Measurements from ENCODE around the genes CYP4X1, CYP4Z1 and PDZK1IP1.

DNA sequence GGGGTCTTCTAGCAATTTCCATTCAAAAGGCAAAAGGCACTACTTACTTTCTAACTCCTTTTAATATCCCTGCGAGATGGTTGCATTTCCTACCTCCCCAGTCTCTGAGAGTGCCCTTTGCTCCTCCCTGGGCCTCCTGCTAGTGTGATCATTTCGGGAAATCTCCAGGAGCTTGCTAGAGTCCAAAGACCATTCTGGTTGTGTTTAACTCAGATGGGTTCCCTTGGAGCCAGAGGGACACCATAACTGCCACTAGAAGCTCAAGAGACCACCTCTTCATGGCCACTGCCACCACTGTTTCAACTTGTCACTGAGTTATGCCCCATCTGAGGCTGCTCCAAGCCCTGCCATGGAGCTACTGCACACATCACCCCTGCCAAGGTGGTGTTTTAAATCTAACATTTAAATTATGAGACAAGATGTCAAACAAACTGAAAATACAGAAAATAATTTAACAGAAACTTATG lies 34.4 kb upstream of the CYP4B1 start:
- PRO-cap: no peak

GRCh38 chr1:47023363-47024541 lies at the start of gene CYP4X1:
TSS of gene CYP4X1 (plus strand) at chr1:47023669.
- PRO-cap: no peak

GRCh38 chr1:47067100-47067576 lies at the start of gene CYP4Z1:
TSS of gene CYP4Z1 (plus strand) at chr1:47067231.
- PRO-cap: no peak

DNA sequence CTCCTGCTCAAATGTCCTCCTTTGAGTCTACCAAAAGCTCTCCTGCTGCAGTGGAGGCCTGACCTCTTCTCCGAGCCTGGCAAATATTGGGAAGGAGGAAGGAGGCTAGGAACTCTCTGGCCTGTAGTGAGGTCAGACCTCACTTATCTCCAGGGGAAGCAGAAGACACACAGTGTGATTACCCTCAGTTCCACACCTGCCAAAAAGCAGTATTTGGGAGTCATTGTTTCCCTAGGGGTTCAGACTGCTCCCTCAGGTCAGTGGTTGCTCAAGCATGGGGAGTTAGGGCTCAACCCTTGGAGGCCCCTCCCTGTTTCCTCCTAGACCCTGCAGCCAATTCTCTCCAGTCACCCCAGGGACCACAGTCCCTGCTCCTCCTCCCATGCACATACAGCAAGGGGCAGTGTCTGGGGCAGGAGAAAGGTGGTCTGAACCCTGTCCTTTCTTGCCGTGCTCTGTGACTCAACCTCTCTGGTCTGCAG lies 1.2 kb downstream of the PDZK1IP1 start:
- PRO-cap: no peak

- PRO-cap: no peak
These were observed at the start of gene PDZK1IP1 for GRCh38 chr1:47189526-47190673. TSS of gene PDZK1IP1 (minus strand) at chr1:47190036.

DNA sequence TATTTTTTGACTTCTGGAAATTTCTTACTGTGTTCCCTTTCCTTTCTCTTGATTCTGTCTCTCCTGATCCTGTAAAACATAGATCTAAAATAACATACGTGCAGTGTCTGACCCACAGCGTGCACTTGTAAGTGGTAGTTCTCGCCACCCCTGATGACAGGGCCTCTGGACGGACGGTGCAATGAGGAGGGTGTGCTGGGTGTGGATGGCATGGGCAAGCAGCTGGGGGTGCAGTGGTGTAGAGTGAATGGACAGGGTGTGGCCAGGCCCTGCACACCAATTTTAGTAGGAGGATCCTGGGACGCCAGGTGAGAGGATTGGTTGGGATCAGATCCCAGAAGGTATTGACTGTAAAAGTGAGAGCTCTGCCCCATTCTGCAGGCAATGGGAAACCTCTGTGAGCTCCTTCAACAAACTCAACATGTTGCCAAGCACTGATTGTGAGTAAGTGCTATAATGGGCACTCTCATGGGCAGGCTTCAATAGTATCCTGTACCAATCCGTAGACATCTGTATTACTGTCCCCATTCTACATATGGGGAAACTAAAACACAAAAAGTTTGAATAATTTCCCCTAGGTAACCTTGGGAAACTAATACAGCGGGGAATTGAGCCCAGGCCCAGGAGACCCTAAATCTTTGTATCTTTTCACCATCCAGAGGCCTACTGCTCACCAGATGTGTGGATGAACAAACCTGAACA lies 264.4 kb downstream of the FOXD2 start:
- PRO-cap: no peak

GRCh38 chr1:47726283-47726725 lies 270.9 kb downstream of the TRABD2B start:
- PRO-cap: no peak

- PRO-cap: no peak
These were observed 270.2 kb downstream of the TRABD2B start for GRCh38 chr1:47726930-47727366.

DNA sequence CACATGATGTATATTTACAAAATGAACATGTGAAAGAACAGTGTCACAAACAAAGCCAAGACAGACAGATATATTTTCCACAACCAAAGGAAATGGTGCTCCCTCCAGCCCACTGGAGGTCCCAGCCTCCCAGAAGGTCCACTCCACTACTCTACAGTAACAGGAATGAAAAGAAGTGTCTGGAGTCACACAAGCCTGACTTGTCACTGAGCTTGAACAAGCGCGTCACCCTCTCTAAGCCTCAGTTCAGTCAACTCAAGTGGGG lies 121.3 kb downstream of the TRABD2B start:
- PRO-cap: no peak

DNA sequence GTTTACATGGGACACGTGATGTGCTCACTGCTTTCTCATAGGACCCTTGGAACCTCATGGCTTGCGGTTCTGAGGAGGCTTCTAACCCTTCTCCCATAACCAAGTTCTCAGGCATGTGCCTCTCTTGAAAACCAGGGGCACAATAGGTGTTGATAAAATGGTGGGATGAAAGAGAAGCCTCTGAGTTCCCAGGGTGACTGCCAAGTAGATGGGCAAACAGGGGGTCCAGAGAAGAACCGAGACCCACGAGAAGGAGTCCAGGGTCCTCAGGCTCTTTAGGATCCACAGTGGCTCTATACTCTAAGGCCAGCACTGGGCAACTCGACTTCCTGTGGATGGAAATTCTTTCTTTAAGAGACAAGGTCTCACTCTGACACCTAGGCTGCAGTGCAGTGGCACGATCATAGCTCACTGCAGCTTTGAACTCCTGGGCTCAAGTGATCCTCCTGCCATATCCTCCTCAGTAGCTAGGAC lies 95.0 kb downstream of the TRABD2B start:
- PRO-cap: no peak

DNA sequence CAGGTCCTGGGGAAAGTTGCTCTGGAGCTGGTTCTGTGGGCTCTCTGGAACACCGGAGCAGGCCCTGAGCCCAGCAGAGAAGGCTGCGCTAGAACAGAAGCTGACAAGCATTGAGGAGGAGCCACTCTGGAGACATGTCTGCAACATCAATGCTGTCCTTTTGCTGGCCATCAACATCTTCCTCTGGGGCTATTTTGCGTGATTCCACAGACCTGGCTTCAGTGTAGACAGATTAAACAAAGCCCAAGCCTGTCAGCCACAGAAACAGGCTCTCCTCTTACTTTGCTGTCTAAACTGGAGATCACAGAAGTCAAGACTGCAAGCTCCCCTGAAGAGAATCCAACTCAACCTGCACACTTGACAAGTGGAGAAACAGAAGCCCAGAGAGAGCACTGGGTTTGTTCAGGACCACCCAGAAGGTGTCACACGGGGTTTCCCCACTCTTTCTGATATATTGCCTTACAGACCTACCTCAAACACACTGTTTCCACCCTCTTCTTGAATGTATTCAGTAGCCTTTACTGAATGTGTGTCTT lies 24.9 kb downstream of the SLC5A9 start:
- PRO-cap: no peak

DNA sequence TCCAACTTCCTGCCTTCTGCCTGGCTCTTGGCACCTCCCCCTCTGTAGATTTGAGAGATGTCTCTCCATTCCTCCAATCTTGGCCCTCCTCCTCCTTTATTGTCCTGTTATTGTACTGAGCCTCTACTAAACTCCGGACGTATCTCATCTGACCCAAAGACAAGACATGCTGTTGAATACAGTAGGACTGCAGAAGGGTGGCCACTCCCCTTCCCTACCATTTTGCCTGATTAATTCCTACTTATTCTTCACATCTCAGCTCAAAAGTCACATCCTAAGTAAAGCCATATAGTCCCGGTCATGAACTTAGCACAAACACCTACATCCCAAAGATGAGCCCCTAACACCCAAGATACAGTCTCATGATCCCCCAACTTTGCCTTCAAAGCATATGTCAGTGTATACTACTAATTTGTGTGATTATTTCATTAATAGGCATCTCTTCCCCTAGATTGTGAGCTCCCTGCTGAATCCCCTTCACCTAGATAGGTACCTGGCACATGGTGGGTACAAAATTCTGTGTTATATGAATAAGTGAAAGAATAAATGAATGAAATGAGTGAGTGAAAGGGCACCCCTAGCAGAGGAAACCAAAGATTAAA lies 26.8 kb downstream of the SLC5A9 start:
- PRO-cap: no peak

DNA sequence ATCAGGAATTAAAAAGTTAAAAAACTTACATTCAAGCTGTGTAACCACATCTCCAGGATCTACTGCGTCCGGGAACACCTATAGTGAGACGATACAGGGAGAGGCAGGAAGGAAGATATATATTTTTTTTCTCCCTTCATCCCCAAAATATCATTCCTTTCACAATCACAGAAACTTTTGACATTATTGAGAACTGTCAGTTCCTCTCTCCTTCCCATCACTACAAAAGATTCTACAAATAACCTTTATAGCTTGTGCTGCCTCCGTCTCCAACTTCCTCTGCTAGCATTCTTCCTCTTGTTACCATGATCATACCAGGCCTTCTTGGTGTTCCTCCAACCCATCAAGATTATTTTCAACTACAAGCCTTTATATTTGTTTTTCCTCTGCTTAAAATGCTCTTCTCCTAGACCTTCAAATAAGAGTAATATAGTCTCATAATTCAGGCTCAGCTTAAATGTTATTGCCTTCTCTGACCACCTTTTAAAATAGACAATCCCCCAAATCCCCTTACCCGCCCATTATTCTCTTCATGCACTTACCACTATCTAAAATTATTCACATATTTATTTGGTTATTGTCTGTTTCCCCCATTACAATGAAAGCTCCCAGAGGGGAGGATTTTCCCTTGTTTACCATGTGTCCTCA lies 20.4 kb downstream of the SPATA6 start:
- PRO-cap: no peak

- PRO-cap: no peak
These were observed 201.4 kb downstream of the FAF1 start for GRCh38 chr1:50758444-50759236.

- PRO-cap: no peak
These were observed 53.3 kb downstream of the FAF1 start for GRCh38 chr1:50906549-50907459.

- PRO-cap: no peak
These were observed 32.2 kb downstream of the FAF1 start for GRCh38 chr1:50927643-50928548.

GRCh38 chr1:50975275-50975766 lies 5.3 kb downstream of the CDKN2C start:
- PRO-cap: no peak

- PRO-cap: unidirectional peak, plus-strand start at chr1:50977099
These were observed 6.6 kb downstream of the CDKN2C start for GRCh38 chr1:50976418-50977304.

DNA sequence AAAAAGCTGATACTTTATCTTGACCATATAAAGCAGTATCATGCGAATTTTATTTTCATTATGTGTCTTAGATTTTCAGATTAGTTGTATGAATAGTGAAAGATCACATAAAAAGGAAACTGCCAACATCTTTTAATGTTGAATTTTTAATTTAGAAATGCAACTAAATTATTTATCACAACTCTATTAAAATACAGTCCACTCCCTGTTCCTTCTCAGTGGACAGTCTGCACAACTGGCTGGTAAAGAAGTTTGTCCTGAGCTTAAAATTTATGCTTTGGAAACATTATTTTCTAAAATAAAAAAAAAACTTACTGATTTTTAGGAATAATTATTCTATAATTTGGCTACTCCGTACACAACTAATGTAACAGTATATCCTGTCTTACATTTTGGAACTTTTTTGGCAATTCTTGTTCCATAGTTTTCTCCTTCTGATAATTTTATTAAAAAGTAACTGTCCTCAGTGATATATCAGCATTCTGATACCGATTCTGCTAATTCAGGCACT lies 9.5 kb downstream of the CDKN2C start:
- PRO-cap: no peak

GRCh38 chr1:51215686-51216042 lies 20.4 kb upstream of the RNF11 start:
- PRO-cap: no peak

Data from parotid gland (tissue), 1 donor.